Mesenchymal stem cell of Wharton's jelly (primary cell): Measurements from ENCODE around the genes S100Z and TBCA.

GRCh38 chr5:75610707-75611261 lies 469 bp upstream of the ANKDD1B start:
- CAGE, long polyA plus RNA: no peak

GRCh38 chr5:75612059-75612551 lies 852 bp downstream of the ANKDD1B start:
- CAGE, long polyA plus RNA: no peak

GRCh38 chr5:76372650-76373058 lies 30.4 kb upstream of the IQGAP2 start:
- CAGE, long polyA plus RNA: no peak

DNA sequence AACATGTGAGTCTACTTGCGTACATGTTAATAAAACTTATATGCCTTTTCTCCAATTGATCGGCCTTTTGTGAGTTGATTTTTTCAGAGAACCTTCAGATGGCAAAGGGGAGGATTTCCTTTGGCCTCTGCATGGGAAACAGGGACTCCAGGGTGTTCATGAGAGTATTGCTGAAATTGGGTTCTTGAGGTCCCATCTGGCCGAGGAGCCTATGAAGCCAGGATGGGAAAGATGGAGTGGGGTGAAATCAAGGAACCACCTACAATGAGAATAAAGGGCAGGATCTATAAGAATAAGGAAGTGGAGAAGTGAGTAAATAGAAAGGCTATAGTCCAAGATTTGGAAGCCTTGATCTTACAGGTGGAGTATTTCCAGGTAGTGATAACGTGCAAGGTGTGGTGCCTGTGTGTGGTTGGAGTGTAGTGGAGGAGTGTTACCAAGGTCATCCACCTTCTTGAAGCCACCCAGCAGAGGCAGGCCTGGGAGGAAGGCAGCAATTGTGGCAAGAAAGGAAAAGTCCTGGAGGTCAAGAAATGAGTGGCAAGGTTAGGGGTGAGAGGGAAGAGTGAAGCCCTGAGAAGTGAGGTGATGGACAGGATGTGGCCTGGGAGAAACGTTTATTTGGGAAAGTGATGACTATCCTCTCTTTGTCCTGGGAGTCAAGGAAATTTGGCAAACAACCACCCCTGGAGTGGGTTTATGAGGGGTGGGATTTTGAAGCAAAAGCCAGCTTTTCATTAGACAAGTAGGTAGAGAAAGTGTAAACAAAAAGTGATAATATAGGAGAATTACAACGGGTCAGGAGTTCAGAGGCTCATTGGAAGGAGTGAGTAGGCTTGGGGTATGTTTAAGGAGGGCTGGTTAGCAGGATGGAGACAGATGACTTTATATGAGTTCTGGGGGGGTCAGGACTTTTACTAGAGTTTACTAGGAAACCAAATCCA lies 72.9 kb downstream of the IQGAP2 start:
- CAGE, long polyA plus RNA: no peak

GRCh38 chr5:76849847-76850408 lies at the start of gene S100Z:
S100Z (plus strand) TSS chr5:76850014.
- CAGE, long polyA plus RNA: no peak

DNA sequence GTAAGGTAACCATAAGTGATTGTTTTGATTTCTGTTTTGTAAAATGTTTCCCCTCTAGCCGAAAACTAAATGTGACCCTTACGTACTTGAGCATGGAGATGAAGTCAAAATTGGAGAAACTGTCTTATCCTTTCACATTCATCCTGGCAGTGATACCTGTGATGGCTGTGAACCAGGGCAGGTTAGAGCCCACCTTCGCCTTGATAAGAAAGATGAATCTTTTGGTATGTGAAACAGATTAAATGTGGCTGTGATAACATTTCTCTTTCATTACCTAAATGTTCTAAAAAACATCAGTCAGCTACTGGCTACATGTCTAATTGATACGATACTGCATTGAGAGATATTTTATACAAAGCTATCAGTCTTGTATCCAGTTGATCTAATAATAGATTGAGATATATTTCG lies 23.7 kb downstream of the AGGF1 start:
- CAGE, long polyA plus RNA: no peak

DNA sequence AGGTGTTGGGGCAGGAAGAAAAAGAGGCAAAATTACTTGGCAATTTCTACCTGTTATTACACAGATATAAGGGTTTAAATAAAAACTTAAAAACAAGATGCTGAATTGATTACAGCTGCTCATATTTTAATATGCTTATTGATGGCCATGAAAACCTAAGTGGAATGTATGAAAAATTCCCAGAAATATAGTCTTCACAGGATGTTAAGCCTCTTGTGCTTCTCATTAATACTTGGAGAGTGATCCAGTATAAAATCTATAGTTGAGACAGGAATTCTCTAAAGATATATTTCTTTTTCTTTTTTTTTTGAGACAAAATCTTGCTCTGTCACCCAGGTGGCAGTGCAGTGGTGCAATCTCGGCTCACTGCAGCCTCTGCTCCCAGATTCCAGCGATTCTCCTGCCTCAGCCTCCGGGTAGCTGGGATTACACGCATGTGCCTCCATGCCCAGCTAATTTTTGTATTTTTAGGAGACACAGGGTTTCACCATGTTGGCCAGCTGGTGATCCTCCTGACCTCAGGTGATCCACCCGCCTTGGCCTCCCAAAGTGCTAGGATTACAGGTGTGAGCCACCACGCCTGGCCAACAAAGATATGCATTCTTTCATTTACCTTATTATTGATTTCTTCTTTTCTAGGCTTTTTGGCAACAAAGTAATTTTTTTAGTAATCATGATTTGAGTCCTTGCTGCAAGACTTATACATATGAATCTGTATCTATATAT lies 50.2 kb upstream of the OTP start:
- CAGE, long polyA plus RNA: no peak

- CAGE, long polyA plus RNA: no peak
These were observed at the start of gene TBCA for GRCh38 chr5:77776179-77776801. TBCA (minus strand) TSS chr5:77776339.

GRCh38 chr5:77852269-77853337 lies 76.5 kb upstream of the TBCA start:
- CAGE, long polyA plus RNA: no peak

GRCh38 chr5:78345598-78346105 lies 14.8 kb upstream of the SCAMP1 start:
- CAGE, long polyA plus RNA: no peak

GRCh38 chr5:78496852-78497403 lies 136.5 kb downstream of the SCAMP1 start:
- CAGE, long polyA plus RNA: no peak

DNA sequence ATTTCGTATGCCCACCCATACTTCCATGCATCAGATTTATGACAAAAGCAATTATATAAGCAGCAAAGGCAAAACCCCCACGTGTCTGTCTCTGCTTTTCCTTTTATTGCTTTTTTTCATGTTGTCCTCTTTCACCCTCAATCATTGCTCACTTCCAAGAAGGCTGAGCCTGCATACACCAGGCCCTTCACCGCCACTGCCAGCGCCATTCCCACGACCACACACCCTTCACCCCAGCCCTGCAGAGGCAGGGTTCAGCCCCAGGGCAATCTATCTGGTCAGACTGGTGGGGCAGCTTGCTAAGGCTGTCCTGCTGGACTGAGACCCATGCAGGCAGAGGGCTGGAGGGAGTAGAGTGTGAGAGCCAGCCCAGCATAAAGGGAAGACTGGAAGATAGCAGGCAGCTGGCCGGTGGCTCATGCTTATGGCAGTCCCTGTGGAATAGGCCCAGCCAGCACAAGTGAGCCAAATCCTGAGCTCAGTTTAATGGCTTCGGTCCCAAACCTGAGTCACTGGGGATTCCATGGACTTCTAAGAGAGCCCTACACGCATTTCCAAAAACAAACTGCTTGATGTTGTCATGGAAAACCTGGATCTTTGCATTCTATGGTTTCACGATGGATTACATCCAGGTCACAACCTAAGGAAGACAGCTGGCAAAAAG lies 143.9 kb downstream of the LHFPL2 start:
- CAGE, long polyA plus RNA: no peak

GRCh38 chr5:78518448-78519098 lies 130.0 kb downstream of the LHFPL2 start:
- CAGE, long polyA plus RNA: no peak

DNA sequence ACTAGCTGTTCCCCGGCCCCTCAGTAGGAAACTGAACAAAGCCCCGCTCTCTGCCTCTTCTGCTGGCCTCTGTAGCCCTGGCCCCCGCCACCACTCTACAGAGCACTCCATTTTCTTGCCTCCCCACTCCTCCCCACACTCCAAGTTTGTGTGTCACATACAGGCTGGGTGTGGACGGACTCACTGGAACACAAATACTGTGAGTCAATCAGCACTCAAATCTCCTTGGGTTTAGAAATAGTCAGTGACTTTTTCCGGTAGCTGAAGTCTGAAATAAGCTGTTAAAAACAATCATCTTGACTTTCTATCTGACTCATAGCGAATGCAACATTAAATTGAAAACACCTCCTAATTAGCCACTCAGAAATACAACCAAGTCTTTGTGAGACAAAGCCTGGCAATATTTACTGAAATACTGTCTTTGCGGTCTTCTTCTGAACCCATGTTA lies 122.5 kb downstream of the LHFPL2 start:
- CAGE, long polyA plus RNA: no peak

GRCh38 chr5:78644395-78645262 lies 3.9 kb downstream of the LHFPL2 start:
- CAGE, long polyA plus RNA: no peak

DNA sequence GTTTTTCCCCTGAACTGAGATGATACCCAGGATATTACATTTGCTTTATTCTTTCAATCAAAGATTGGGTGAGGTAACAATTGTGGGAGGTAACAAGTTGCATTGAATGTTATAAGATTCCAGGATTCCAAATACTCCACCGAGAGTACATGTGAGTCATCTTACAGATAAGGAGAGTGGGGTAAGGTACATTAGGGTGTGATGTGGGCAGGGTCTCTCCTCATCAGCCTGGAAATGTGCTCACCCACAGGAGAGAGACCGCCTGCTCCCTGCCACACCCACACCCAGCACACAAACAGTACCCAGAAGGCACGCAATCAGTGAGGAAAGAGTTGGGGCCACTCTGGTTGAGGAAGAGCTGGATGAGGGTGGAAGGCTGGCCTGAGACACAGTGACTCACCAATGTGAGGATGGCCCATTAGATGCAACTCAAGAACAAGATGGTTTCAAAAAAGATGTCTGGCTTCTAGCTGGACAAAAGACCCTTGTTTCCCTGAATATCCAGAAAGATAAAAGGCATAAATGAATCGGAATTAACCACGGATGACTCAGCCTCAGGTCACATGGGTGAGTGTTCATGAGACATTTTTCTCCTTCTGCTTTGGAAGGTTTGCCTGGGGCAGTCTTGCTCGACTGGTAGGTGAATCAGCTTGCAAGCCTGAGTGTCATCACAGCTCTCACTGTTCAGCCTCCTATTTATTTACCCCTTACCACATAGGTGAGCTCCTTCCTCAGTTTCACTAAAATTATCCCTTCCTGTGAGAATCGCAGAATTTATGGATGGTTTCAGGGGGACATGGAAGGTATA lies 51.1 kb upstream of the LHFPL2 start:
- CAGE, long polyA plus RNA: no peak

DNA sequence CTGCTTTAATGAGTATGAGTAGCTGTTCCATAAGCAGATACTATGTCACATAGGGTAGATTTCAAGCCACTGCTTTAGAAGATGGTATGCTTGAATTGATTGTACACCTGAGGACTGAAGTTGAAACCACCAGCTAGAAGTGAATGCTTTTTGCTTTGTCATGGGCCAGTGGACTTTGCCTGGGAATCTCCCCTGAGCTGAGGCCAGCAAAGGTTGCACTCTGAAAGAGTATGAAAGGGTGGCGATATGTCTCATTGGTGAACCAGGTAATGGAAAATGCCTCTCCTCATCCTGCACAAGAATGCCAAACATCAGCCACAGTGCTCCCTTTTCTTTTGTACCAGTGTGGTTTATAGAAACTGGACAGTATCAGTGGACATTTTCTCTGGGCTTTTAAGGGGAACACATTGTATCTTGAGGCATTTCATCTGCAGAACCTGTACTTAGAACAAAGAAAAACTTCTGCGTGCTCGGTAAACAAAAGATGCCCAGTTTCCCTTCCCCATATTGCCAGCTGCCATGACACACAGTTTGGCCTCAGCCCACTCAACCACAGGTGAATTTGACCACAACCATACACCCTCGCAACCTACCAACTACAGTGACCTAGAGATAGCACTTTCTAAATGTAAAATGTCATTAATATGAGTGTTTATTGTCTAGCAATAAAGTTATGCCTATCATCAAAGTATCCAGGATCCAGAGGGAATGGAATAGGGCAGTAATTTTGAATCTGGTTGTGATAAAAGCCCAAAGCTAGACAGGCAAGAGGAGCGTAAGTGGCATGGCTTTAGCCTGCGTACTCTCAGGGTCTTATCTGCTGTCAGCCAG lies 79.4 kb upstream of the LHFPL2 start:
- CAGE, long polyA plus RNA: no peak

- CAGE, long polyA plus RNA: no peak
These were observed 1.0 kb downstream of the DMGDH start for GRCh38 chr5:79068221-79069060.

GRCh38 chr5:79279348-79279882 lies 43.5 kb downstream of the JMY start:
- CAGE, long polyA plus RNA: no peak

DNA sequence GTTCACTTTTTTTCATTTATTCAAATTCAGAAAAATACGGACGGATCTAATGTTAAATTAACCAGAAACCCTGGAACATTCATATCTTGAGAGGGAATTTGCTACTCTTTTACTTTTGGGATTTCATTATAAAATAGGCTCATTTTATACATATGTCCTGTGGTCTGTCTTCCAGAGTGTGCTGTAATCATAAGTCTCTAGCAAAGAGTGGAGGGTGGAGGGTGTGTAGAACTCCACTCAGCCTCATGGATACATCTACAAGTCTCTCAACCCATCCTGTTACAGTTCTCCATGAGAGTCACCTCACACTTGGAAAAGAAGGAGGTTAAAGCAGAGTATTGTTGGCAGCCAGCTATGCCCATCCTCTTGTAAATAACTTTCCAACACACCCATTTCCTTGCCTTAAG lies 87.7 kb downstream of the JMY start:
- CAGE, long polyA plus RNA: no peak